Temporal lobe (tissue), 2 donors: ENCODE data around the gene NMB.

- RAMPAGE, long total RNA, result no peak
Measured at GRCh38 chr15:84657820-84658966, at the start of gene NMB. Gene NMB, minus strand, starts transcription at chr15:84658199.

DNA sequence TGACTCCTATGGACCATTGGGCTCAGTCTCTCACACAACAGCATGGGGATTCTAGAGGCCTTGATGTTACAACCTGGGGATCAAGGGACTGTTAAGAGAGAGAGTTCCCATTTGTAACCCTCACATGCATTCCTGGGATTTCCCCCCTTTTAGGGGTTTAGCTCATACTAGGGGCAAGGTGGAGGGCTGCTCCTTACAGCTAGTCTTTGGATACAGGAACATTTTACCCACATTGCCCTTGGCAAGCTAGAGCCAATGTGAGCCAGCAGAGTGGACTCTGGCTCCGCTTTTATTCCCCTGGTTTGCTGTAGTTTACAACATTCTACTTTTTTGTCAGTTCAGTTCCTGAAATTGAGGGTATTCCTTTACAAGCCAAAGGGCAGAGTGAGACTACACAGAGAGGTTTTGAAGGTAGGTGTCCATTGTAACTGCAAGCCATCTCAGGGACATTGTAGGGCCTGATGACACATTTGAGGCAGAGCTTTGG lies 7.7 kb downstream of the ZNF592 start:
- RAMPAGE, long total RNA, result no peak

DNA sequence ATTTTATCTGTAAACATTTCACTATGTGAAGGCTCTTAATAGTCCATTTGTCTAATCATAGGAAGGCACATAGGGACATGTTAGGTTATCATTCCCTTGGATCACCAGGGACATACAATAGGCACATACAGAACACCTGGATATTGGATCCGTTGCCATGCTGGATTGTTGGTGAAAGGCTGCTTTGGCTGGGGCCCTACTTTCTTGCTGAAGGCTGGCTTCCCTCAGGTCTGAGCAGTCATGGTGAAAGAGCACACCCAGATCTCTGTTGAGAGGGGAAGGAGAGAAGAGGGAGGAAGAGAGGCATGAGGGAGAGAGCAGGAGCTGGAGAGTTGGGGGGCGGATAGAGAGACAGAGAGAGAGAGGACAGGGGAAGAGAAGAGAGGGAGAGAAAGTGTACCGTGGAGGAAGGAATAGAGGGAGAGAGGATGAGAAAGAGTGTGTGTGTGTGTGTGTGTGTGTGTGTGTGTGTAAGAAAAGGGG lies 17.9 kb downstream of the ZNF592 start:
- RAMPAGE, long total RNA, result no peak

DNA sequence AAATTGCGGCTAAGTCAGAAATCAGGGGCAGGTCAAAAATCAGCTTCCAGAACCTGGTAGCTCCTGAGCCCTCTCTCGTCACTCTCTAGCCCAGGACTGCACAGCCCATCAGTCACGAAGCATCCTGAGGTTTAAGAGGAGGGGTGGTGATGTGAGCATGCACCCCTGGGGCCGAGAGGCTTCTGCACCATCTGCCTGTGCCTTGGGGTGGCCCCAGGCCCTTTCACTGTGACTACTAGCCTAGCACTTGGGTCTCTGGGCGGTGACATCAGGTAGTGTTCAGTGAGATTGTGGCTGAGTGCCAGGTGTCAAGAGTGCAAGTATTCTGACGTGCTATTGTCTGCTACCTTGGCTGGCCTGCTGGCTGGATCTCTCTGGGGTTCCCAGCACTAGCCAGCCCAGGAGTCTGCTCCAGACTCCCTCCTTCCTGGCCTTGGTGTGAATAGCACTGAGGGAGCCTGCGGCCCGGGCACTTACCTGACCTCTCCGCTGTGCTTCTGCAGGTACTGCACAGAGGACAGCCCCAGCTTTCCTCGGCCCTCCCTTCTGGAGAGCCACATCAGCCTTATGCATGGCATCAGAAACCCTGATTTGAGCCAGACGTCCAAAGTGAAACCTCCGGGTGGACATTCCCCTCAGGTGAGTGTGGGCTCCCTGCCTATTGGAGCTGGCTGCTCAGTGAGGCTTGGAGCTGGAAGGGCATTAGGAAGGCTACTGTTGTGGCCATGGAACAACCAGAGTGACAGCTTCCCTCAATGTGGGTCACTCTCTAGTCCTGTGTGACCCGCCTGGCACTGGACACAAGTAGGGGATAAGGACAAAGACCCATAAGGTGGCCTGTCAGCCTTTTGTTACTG lies 17.6 kb upstream of the ALPK3 start:
- RAMPAGE, long total RNA, result no peak

DNA sequence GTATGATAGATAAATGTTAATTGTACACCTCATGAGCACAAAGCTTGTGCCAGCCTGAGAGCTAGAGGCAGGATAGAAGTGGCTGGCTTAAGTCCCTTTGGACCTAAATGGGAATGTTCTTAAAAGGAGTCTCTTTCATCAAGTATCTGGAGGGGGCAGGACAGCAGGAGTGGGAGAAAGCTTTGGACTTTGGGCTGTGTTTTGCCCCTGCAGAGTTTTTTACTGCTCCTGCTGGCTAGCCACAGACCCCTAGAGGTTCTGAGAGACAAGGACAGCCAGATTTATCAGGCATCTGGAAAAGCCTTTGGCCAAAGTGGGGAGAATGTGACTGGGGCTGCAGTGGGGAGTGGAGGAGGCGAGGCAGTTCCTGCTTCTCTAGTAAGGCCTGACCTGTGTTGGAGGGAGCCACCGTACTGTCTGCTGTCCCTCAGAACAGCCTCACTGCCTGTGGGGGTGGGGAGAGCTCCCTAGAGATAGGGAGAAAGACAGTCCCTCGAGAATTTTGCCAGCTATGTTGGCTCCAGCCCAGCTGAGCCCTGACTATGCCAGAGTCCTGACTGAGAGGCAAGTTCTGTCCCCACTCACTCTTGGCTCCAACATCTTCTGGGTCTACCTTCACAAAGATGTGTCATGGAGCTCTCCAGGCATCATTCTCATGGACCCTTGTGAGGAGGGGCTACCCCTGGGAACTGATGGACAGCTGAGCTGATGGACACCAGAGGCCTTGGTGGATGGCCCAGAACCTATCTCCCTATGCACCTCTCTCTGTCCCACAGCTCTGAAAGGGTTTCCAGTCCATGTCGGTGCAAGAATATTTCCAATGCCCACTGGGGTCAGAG lies 2.2 kb downstream of the ALPK3 start:
- RAMPAGE, long total RNA, result no peak

DNA sequence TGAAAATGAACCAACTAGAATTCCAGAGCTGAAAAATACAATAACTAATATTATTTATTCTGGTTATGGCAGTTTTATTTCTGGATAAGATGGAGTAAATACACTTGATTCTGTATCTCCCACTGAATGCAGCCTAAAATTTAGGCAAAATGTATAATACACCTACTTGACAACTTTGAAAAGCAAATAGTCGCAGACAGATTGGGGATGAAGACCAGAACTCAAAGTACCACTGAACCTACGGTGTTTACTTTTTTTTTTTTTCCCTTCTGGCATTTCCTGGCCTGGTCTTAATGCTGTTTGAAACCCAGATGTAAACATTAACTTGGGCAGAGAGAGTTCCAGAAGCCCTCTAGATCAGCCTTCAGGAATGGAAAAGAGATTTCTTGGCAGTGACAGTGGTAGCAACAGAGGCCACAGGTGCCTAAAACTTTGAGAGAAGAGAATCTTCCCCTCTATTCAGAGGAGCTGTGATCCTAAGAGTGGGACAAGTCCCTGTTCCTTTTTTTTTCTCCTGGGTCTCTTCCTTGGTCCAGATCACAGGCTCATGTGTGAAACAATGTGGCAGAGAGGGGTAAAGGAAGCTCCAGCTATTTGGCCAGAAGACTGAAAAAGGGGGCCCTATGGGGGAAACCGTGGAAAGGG lies 27.8 kb downstream of the ALPK3 start:
- RAMPAGE, long total RNA, result no peak

GRCh38 chr15:84859005-84859962 lies 25.2 kb upstream of the SLC28A1 start:
- RAMPAGE, long total RNA, result no peak

DNA sequence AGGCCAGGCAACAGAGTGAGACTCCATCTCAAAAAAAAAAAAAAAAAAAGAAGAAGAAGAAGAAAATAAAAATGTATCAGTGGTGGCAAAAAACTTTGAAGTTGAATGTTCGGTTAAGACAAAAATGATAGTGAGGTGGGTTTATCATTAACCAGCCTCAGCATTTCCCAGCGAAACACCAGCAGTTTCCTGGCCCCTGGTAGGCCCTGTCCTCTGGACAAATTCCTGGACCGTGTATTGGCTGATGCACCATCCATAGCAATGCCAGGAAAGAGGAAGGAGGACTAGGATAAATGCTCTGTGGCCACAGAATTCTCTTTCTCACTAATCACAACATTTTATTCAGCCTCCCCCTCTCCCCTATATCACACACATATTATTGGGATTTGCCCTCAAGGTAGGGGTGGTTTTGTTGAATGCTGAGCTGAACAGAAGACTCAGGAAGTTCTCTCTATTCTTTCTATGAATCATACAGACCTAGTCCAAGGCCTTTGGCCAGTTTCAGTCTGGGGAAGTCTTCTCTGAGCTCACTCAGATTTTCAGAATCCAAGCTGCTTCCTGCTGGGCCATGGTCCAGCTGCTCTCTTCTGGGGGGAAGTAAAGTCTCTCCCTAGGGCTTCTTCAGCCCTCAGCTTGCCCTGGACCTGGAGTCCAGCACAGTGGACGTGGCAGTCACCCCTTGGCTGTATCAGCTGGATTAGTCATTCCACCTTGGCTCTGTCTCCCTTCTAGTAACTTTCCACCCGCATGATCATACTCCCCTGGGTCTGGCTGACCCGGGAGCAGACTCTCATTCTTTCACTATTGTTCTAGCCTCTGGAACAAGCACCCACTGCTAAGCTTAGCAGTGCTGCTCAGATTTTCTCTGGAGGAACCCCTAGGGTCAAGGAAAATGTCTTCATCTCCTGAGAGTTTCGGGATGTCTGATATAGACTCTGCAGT lies 27.6 kb downstream of the SLC28A1 start:
- RAMPAGE, long total RNA, result no peak

DNA sequence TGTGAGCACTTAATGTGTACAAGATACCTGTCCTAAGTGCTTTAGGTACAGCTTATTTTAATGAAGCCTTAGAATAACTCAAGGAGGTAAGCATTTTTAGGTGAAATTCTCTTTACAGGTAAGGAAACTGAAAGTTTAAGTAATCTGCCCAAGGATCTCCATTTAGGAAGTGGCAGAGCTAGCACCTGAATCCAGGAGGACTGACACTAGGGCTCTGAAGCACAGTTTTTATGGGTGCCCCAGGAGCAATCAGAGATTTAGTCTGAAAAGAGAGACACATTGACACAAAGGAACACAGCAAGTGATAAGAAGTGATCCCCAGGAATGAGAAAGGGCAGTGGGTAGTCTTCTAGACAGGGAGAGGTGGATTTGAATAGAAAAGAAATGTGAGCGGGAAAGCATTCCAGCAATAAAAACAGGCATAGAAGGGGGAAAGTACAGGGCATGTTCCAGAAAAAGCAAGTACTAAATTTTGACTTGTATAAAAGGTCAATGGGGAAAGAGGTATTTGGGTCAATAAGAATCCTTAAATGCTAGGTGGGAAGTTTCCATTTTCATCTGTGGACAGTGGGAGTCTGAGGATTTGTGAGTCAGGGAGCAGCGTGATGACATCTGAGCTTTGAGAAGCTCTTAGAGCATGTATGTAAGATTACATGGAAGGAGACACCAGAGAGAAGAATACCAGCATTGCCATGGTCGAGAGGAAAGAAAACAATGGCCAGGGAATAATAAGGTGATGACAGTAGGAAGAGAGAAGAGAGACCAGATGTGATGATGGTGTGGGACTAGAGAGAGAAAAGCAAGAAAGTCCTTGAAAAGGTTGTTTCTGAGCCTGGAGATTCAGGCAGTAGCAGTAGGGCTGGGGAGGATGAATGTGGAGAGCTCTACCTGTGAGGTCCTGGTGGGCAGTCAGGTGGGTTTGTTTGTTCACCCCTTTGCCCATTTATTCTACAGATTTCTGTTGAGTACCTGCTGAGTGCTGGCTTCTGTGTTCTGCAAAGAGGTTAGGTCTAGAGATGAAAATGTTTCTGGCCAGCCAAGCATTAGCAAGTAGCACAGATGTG lies 119.7 kb downstream of the PDE8A start:
- RAMPAGE, long total RNA, result no peak

GRCh38 chr15:85104365-85104968 lies 122.8 kb downstream of the PDE8A start:
- RAMPAGE, long total RNA, result no peak

DNA sequence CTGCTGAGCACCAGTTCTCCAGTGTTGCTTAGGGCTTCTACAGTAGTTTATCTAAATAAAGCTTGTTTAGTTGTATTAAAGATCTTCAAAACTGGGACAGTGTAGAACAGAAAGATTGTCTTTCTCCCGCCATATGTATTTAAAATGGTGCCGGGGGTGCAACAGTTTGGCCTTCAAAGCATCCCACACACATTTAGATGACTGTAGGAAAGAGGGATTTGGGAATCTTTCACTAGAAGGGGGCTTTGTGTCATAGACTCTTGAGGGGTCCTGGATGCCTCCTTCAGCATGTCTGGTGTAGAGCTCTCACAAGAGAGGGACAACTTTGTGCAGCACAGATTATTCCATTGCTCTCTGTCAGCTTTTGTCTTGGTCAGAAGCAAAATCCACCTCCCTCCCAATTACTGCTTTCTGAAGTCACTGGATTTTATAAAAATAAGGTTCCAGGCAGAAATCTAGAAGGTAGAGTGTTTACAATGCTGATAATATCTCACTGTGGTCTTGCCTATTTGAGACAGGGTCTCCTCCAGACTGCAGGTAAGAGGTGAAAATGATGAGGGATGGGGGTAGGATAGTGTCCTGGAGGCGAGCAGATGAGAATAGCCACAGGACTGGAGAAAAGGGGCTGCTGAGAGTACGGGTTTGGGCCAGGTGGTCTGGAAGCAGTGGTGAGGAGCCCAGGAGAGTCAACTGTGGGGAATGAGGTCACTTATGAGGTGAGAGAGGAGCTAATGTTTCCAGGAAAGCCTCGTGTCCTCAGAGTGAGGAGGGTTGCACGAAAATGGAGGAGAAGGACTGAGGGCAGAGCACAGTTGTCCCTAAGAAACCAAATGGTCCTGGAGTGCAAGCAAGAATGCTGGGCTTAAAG lies 132.9 kb downstream of the PDE8A start:
- RAMPAGE, long total RNA, result no peak

DNA sequence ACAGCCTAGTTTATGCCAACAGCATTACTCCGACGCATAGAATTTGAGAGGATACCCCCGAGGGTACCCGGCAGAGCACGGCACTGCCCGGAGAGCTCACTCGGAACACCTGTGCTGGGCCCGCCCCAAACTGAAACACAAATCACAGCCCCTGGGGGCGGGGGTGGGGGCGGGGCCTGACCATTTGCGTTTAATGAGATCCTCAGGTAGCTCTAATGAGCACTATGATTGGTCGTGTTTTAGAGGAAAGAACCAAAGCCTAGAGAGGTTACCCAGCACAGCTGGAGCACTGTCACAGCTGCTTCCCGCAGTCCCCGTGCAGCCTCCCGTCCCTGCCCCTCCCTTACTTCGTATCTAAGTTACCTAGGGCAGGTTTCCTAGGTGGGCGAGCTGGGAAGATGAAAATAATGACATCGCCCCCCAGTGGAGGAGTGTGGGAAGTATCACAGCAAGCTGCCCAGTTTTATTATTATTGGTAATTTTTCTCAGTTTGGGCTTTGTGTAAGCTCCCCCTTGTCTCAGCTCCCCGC lies 187.0 kb downstream of the PDE8A start:
- RAMPAGE, long total RNA, result no peak

- RAMPAGE, long total RNA, result no peak
Measured at GRCh38 chr15:85388082-85388372, 7.6 kb downstream of the AKAP13 start.

DNA sequence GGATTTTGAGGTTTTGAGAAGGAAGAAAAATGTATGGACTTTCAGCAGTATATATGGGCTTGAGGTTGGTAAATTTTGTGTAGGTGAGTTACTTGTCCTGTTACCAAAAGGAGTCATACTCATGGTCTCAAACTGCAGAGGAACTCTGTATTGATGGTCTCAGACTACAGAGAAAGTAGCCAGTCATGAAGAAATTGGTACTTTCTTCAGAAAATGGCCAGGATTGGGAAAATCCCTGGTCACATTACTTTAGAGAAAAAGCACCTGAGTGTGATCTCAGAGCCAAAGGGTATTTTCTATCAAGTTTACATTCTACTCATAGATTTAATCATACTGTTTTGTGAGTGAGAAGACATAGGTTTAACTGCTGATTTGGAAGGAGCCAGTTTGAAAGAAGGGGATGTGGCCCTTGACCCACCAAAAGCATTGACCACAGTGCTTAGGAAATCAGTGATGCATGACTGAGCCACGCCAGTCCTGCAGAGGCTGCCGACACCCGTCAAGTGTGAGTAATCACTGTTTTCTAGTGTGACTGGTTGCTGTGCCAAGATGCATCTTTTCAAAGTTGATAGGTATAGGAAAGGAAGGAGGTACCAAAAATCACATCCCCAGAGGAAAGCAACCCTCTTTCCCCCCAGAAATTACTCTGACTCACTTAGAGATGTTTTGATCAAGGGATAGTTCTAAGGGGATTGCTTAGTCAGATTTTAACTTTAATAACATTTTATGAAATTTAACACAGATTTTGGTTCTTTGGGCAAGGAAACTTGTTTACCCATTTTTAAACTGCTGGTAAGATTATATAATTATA lies 203.6 kb downstream of the AKAP13 start:
- RAMPAGE, long total RNA, result no peak

DNA sequence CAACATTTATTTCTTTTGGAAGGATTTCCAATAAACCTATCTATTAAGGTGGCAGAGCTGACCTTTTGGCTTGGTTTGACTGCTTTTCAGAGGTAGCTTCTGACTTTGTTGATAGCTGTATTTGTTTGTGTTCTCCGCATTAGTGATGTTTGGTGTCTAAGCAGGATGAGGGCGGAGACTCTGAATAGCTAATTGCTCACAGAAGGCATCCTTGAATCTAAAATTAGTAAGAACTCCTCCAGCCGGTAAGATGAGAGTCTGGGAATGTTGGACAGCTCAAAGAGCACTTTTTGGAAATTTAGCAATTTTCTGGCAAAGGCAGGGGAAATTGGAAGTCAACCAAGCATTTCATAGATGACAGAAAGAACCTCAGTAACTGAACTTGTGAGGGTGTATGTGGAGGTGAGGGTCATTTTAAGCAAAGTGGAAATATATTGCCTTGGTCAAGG lies 174.0 kb downstream of the KLHL25 start:
- RAMPAGE, long total RNA, result no peak

GRCh38 chr15:85706650-85707535 lies 87.8 kb downstream of the KLHL25 start:
- RAMPAGE, long total RNA, result no peak

- RAMPAGE, long total RNA, result no peak
Measured at GRCh38 chr15:85718857-85719498, 75.7 kb downstream of the KLHL25 start.

- RAMPAGE, long total RNA, result no peak
Measured at GRCh38 chr15:85726088-85726795, 68.5 kb downstream of the KLHL25 start.

DNA sequence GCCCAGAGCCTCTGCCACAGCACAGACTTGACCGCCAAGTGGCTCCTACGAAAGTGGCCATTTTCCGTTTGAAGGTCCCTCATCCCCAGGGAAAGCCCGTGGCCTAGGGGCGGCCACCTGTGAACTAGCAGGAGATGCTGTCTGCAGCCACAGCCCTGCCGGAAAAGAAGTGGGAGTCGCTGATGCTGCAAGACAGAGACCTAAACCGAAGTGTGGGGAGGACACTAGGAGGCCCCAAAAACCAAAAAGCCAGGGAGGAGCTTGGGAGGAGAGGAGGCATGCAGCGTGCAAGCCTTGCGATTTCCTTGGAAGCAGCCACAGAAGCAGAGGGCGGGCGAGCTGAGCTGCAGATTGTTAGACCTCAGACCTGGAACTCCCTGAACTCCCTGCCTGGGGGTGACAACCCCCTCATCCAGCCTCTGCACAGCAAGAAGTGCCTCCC lies 43.9 kb downstream of the KLHL25 start:
- RAMPAGE, long total RNA, result no peak

- RAMPAGE, long total RNA, result no peak
Measured at GRCh38 chr15:85772501-85773297, 22.0 kb downstream of the KLHL25 start.